Transverse colon (tissue), 4 donors: ENCODE results near the gene SNAI1.

GRCh38 chr20:49704953-49705898, 8.5 kb downstream of the B4GALT5 start:
- PRO-cap = no peak
- RAMPAGE, long total RNA, 4 experiments = start-site peak on the minus strand in 1 of 4 experiments, at chr20:49705531-49705572 at its widest, 22 reads per replicate

DNA sequence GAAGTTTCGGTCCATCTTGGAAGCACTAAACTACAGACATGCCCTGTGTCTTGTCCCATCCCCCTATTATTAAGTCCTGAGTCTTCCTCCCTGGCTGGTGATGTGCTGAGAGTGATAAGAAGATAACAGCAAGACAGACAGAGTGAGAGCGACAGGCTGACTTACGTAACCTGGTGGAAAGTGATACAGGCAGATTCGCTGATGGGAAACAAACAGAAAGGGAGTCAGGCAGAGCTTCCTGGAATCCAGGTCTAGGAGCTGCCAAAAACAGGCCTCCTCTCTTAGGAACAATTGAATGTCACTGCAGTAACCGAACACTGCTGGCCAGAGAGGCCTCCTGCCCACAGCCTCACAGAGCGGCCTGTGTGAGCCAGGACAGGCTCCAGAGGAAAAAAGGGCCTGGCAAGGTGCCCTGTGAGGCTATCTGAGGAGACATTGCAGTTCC, 34.1 kb upstream of the B4GALT5 start:
- PRO-cap = no peak
- RAMPAGE, long total RNA, 4 experiments = no peak in any of the 4 experiments

DNA sequence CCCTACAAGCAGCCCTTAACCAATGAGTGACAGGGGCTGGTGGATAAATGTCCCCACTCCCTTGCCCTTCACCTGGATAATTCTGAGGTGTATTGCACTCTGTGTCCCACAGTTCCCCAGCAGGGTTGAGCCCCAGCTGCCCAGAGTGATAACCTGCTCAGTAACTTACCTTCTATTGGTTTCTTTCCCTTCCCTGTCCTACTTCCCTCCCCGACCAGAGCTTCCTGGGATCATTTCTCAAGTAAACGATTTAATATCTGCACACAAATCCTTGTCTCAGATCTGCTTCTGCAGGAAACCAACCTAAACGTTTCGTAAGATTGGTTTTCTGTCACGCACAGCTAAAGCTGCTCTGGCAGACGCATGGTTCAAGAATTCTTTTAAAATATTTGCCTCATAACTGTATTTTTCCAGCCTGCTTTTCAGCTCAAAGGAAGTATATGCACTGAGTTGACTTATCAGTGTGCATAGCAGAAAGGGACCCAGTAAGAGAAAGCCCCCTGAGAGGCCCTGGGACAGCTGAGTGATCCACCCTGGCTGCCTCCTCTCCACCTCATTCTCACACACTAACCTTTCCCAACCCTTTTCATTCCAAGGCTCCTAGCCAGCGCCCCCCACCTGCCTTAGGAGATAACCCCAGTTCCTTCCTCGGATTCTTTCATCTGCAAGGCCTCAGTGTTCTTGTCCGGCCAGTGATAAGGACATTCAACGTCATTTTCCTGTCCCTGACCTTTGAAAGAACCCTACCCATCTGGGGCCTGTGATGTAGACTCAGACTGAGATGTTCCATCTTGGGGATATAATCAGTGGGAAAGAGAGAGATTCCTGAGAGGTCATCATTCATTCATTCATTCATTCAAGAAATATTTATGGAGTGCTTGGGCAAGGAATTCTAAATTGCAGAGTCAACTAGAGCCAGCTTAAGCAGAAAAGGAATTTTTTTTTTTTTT, 22.5 kb upstream of the SLC9A8 start:
- PRO-cap = no peak
- RAMPAGE, long total RNA, 4 experiments = no peak in any of the 4 experiments

GRCh38 chr20:49811756-49812448, 726 bp upstream of the SLC9A8 start:
- PRO-cap = no peak
- RAMPAGE, long total RNA, 4 experiments = no peak in any of the 4 experiments

GRCh38 chr20:49825388-49826109, 12.9 kb downstream of the SLC9A8 start:
- PRO-cap = no peak
- RAMPAGE, long total RNA, 4 experiments = no peak in any of the 4 experiments

DNA sequence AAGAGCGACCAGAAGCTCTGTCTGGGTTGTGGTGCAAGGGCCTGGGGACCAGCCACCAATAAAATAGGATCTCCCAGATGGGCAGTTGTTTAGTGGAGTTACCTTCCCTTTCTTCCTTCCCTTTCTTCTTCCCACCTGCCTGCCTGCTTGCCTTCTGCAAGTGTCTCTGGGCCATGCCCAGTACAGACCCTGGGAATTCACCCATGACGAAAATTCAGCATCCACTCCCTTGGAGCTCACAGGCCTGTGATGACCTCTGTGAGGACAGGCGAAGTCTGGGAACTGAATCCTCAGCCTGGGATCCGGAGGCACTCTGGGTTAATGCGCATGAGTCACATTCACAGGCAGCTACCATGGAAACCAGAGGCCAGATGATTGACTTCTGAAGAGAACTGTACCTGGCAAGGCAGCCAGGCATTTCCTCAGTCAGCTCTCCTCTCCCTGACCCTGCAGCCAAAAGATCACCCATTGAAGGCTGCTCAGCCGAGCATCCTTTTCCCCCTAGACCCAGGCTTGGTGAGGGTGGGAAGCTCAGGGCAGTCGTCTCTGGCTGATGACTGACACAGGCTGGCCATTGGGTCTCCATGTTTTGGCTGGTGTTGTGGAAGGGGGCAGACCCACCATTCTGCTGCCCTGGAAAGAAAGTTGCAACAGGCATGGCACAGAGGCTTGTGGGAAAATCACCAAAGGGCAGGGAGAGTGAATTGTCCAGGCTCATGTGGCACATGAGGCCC, 41.1 kb downstream of the SLC9A8 start:
- PRO-cap = no peak
- RAMPAGE, long total RNA, 4 experiments = no peak in any of the 4 experiments

DNA sequence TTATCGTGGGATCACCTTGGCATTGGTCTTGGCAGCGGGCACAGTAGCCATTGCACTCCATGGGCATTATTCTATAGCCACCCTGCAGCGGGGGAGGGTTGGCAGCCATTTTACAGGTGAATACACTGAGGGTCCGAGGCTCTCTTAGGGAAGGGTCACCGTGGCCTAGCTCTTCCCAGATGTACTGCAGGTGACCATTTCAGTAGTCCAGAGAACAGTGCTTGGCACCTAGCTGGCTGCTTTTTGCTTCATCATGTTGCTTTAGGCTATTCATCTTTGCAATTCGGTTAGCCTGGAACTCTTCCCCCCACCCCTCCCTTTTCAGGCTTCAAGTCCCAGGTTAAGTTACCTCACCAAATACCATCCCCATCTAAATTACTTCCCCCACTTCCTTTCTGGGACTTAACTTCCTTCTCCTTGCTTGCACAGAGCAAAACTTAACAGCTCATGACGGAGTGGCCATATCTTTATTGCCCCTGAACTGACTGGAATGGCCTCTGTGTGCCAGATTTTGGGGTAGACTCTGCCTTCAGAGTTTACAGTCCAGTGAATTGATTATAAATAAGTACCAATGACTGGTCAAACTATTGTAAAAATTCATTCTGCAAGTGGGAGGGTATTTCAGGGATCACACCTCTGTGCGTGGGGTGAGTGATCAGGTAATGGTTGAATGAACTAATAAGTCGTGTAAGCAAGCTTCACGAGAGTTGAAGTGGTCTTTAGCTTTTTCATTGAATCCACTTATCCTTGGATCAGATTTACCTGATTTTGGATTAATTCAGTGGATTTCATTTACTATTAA, 1.4 kb downstream of the RNF114 start:
- PRO-cap = unidirectional peak, minus-strand start at position 323 of the sequence
- RAMPAGE, long total RNA, 4 experiments = no peak in any of the 4 experiments

DNA sequence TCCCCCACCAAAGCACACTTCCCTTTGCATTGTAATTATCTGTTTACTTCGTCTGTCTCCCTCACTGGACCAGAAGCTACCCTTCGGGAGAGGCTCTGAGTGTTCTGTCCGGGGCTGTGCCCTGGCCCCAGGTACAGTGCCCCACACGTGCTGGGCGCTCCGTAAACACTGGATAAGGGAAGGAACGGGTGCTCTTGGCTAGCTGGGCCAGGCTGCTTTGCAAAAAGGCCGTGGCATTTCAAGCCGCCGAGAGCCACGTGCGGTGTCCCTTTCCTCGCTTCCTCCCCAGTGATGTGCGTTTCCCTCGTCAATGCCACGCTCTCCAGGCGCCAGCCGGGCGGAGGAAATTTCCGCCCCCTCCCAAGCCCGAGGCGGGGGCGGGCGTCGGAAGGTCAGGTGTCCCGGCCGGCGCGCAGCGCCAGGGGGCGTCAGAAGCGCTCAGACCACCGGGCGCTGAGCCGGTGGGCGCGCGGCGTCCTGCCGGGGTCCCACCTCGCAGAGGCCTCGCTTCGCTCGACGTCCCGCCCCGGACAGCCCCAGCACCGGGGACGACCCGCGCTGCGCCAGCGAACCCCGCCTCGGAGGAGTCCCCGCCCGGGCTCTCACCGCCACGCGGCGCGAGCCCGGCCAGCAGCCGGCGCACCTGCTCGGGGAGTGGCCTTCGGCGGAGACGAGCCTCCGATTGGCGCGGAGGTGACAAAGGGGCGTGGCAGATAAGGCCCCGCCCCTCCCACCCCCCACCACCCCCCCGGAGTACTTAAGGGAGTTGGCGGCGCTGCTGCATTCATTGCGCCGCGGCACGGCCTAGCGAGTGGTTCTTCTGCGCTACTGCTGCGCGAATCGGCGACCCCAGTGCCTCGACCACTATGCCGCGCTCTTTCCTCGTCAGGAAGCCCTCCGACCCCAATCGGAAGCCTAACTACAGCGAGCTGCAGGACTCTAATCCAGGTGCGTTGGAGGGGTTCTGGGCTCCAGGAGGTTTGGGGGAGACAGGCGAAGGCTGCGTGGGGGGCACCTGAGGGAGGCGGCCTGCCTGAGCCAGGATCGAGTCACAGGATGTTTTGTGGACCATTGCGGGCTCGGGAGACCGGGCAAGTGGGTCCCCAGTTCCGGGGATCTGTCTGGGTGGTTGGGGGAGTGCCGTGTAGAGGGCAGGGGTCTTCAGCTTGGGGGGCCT, at the start of gene SNAI1:
SNAI1 (plus strand) TSS at position 787 of the 1,177 bp plus-strand sequence.
- PRO-cap = unidirectional peak, minus-strand start at position 284 of the sequence; bidirectional peak, plus-strand start at position 783 of the sequence, minus-strand start at position 604 of the sequence
- RAMPAGE, long total RNA, 4 experiments = no peak in any of the 4 experiments

- PRO-cap = no peak
- RAMPAGE, long total RNA, 4 experiments = no peak in any of the 4 experiments
Measured at GRCh38 chr20:49987660-49988451, 5.1 kb downstream of the SNAI1 start.

GRCh38 chr20:50123547-50124352, 10.8 kb upstream of the UBE2V1 start:
- PRO-cap = no peak
- RAMPAGE, long total RNA, 4 experiments = no peak in any of the 4 experiments

GRCh38 chr20:50171970-50172919, 18.4 kb upstream of the CEBPB start:
- PRO-cap = bidirectional peak, plus-strand start at chr20:50172590, minus-strand start at chr20:50172416; bidirectional peak, plus-strand start at chr20:50172779, minus-strand start at chr20:50172682
- RAMPAGE, long total RNA, 4 experiments = no peak in any of the 4 experiments

- PRO-cap = no peak
- RAMPAGE, long total RNA, 4 experiments = no peak in any of the 4 experiments
Measured at GRCh38 chr20:50246665-50247351, 56.2 kb downstream of the CEBPB start.

DNA sequence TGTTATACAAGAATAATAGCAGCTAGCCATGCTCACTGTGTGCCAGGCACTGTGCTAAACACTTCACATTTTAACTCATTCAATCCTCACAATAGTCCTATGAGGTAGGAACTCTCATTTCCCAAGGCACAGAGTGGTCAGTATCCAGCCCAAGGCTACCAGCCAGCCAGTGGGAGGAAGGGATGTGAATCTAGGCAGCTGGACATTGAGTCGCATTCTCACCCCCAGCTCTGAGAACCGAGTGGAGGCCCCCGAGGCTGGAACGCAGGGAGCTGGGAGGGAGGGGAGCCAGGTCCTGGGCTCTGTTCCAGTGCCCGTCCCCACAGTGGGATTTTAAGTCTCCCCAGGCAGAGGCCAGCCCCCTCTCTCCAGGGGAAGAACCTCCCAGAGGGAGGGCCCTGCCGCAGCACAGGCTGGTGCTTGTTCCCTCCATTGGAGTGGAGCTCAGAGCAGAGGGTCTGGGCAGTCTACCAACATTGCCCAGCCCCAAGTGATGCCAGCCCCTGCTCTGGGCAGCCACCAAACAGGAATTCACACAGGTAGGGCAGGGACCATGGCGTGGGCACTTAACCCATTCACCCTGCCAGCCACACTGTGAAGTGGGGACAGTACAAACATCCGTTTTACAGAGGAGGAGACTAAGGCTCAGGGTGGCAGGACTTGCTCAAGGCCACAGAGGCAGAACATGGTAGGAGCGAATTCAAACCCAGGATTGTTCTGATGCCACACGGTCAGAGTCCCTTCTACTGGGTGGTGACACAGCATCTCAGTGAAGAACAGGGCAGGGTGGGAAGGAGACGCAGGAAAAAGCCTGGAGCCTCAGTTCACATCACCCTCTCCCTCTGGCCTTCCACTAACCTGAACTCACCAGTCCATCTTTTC, 131.4 kb downstream of the CEBPB start:
- PRO-cap = no peak
- RAMPAGE, long total RNA, 4 experiments = no peak in any of the 4 experiments

- PRO-cap = no peak
- RAMPAGE, long total RNA, 4 experiments = no peak in any of the 4 experiments
Measured at GRCh38 chr20:50390588-50391237, 119.5 kb upstream of the PTPN1 start.

GRCh38 chr20:50394428-50395098, 115.6 kb upstream of the PTPN1 start:
- PRO-cap = unidirectional peak, minus-strand start at chr20:50394720
- RAMPAGE, long total RNA, 4 experiments = no peak in any of the 4 experiments

DNA sequence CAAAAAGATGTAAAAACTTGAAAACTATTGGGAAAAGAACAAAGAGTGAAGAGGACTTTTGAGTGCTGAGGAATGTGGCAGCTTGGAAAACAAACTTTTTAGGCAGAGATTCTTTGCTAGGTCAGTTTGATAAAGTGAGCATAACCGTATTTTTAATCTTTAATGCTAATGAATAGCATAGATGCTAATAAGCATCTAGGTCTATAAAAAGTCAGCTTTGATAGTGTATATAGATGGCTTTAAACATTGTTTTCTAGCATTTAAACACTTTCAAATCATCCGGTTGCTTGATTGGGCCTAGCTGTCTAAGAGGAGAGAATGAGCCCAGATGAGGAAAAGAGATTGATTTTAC, 2.8 kb downstream of the PTPN1 start:
- PRO-cap = no peak
- RAMPAGE, long total RNA, 4 experiments = start-site peak on the plus strand in 1 of 4 experiments, centred at position 135 of the sequence, 32 reads per replicate

GRCh38 chr20:50523024-50523481, 12.9 kb downstream of the PTPN1 start:
- PRO-cap = no peak
- RAMPAGE, long total RNA, 4 experiments = start-site peak on the plus strand in 1 of 4 experiments, at chr20:50523031-50523136 at its widest, 6 reads per replicate

- PRO-cap = no peak
- RAMPAGE, long total RNA, 4 experiments = start-site peak on the minus strand in 1 of 4 experiments, at chr20:50636679-50636922 at its widest, 7 reads per replicate
Measured at GRCh38 chr20:50636513-50637391, 54.6 kb downstream of the RIPOR3 start.

GRCh38 chr20:50710733-50710994, 19.3 kb upstream of the RIPOR3 start:
- PRO-cap = no peak
- RAMPAGE, long total RNA, 4 experiments = no peak in any of the 4 experiments

- PRO-cap = bidirectional peak, plus-strand start at chr20:50731375, minus-strand start at chr20:50730982
- RAMPAGE, long total RNA, 4 experiments = no peak in any of the 4 experiments
Measured at GRCh38 chr20:50730828-50731238, 547 bp upstream of the PARD6B start.